Parietal lobe (tissue), 2 donors: ENCODE data around the gene MAP3K7.

- RAMPAGE, long total RNA, result no peak
Observed at GRCh38 chr6:88271659-88272053, 105.5 kb upstream of the CNR1 start.

DNA sequence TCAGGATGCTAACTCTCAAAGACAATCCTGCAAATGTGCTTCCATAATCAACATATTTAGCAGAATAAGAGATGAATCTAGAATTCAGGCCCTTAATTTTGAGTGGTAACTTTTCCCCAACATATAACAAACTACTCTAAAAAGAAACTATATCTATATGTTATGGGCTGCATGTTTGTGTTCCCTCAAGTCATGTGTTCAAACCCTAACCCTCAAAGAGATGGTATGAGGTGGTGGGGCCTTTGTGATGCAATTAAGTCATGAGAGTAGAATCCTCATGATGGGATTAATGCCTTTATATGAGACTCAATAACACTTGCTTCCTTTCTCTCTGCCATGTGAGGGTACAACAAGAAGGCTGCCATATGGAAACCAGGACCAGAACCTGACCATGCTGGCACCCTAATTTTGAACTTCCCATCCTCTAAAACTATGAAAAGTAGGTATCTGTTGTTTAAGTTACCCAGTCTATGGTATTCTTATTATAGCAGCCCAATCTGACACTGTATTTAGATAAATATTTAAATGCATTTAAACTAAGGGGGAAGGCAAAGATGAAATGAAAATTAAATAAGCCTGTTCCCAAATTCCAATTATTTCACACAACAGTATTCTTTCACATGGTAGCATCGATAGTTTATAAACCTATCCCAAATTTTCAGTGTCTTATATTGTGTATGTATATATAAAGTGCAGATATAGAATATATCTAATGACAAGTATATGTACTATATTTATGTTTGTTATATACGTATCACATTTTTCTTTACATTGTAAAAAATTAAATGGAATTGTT, 250.3 kb downstream of the RNGTT start:
- RAMPAGE, long total RNA, result no peak

GRCh38 chr6:88864965-88865411, 98.4 kb downstream of the RNGTT start:
- RAMPAGE, long total RNA, result no peak

DNA sequence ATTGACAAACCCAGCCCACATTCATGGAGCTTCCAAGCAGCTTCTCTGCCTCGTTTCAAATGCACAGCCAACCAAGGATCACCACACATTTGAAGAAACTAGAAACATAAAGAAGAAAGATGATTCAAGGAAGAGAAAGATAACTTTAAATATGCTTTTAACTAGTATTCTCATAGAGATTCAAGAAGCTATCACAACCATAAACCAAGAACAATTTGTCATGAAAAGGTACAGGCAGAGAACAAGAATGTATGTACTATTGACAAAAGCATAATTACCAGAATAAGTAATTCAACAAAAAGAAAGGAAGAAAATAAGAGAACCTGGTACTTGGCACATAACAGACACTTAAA, 90.3 kb downstream of the RNGTT start:
- RAMPAGE, long total RNA, result no peak

GRCh38 chr6:89009834-89010386, 46.5 kb upstream of the RNGTT start:
- RAMPAGE, long total RNA, result no peak

- RAMPAGE, long total RNA, result no peak
Observed at GRCh38 chr6:89080027-89080180, 647 bp upstream of the PNRC1 start.

DNA sequence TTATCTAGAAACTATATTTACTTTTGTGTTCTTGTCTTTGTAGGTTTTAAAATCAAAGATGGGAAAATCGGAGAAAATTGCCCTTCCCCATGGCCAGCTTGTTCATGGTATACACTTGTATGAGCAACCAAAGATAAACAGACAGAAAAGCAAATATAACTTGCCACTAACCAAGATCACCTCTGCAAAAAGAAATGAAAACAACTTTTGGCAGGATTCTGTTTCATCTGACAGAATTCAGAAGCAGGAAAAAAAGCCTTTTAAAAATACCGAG, 3.1 kb downstream of the PNRC1 start:
- RAMPAGE, long total RNA, result no peak

DNA sequence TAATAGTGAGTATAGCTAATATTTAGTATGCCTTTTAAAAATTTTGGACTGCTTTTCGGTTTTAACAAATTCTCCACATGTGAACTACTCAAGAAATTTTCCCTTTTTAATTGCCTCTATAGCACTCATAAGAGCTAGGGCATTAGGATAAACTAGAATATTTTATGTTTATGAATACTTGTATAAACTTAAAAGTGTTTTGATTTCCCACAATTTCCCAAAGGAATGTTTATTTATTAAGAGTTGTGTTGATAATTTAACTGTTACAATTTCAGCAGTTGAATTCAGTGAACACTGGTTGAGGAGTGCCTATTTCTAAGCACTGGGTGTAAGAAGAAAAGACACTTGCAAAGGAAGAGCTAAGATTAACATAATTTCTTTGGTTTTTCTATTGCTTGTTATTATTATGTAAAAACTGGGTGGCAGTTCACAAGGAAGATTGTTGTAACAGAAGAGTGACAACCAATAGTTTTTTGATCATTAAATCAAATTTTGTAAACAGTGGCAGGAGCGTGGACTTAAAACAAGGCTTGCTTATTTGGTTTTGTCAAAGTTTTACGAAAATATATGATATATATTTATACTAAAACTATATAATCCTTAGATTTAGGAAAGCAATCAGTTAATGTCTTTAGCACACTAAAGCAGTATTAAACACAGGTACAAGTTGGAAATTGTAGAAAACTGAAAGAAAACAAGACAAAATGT, 18.3 kb downstream of the PM20D2 start:
- RAMPAGE, long total RNA, result no peak

DNA sequence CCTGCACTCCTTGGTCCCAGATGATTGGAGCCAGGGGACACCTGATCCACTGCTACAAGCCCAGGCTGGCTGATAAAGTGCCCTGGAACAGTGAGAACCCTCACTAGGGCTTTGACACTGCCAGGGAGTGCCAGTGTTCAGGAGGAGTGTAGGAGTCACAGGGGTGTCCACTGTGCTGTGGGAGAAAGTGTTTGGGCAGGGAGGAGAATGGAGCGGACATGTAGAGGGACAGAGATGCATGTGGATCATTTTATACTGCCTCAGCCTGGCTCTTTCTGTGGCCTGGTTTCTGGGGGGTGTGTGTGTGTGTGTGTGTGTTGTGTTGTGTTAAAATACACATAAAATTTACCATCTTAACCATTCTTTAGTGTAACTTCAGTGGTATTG, 30.3 kb downstream of the GABRR1 start:
- RAMPAGE, long total RNA, result no peak

GRCh38 chr6:89321651-89322034, 6.5 kb upstream of the GABRR2 start:
- RAMPAGE, long total RNA, result no peak

GRCh38 chr6:89561948-89562474, 76.5 kb downstream of the LYRM2 start:
- RAMPAGE, long total RNA, result no peak

DNA sequence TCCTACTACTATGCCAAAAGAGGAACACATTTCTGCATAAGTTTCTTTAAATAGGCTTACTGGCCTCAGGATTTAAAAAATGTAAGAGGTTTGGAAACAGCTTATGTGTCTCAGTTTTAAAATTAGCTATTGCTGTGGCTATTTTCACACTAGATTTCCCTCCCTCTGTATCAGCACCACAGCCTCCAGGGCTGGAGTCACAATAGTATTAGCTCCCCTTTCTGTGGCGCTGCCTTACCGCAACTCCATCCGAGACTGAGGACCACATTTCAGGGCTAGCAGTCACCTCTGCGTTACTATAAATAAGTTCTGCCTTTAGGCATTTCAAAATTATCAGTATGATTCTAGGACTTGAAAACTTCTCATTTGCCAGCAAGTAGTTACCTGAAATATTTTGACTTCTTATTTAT, 105.7 kb downstream of the GJA10 start:
- RAMPAGE, long total RNA, result no peak

DNA sequence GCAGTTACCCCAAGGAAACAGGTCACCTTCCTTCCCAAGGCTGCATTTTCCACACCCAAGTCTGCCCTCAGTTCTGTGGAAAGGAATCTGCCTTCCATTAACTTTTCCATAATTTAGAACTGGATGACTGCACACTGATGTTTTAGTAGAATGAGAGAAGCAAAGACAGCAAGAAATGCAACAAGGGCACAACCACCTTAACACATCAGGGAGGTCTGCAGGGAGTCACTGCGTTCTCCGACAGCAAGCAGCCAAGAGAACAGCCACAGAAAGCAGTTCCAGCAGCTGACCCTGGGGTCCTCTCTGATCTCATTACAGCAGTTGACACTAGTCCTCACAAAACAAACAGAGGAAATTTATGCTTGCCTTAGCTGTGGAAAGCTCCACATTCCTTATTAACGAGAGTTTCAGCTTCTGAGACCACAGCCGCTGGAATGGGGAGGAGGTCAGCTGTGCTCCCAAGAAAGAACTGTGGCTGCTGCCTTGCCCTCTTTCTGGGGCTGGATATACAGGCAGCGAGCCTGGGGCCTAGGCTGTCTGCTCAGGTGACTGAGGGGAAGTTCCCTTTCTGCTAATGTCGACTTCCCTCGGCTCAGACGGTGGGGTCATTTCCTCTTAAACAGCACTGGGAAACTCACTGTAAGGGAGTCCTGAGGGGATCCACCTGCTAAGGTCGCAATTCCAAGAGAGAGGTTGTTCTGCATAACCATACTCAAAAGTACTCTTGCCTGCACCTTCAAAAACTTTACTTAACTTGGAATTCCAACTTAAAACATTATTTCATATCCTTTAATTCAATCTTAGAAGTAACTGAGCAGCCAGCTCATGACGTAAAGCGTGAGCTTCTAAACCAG, 80.5 kb downstream of the BACH2 start:
- RAMPAGE, long total RNA, result no peak

GRCh38 chr6:90217947-90218858, 78.4 kb downstream of the BACH2 start:
- RAMPAGE, long total RNA, result no peak

DNA sequence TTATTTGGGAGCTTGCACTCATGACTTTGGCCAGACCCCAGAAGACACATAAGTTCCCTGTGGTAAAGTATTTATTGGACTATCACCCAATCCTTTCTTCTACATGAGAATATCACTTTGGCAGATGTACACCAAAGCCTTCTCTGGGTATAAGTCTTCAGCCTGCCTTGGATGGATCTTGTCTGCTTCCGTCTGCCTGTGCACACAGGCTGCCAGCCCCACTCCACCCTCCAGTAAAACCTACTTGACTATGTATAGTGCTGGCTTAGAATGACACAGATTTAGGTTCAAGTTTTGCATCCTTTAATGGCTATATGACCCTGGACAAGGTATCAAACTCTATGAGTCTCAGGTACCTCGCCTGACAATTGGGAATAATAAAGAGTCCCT, 63.4 kb downstream of the BACH2 start:
- RAMPAGE, long total RNA, result no peak

DNA sequence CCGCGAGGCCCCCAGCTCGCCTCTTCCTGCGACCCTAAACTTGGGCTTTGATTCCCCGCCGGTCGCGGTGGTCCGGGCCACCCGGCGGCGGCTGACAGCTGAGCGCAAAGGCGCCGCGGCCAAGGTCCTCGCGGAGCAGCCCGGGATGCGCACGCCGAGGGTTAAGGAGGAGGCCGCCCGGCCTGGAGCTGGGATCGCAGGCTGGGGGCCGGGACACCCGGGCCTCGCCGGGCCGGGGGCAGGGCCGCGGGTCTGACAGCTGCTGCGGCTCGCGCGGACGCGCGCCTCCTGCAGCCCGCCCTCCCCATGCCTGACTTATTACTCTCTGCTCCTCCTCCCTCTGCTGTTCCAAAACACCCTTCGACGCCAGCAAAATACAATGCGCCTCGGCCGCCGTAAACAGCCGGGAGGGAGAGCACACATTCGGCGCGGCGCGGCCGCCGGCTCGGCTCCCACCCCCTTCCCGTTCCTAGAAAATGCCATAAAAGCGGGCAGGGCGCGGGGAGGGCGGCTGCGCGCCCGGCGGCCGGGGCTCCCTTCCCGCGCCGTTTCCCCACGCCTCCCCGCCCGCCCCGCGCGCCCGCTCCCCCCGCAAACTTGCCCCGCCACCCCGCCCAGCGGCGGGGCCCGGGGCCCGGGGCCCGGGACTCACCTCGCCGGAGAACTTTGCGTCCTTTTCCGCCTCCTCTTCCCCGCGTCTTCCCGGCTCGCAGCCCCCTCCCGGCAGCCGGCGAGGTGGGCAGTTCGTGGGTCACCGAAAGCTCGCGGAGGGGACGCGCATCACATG, 622 bp downstream of the BACH2 start:
- RAMPAGE, long total RNA, result no peak

DNA sequence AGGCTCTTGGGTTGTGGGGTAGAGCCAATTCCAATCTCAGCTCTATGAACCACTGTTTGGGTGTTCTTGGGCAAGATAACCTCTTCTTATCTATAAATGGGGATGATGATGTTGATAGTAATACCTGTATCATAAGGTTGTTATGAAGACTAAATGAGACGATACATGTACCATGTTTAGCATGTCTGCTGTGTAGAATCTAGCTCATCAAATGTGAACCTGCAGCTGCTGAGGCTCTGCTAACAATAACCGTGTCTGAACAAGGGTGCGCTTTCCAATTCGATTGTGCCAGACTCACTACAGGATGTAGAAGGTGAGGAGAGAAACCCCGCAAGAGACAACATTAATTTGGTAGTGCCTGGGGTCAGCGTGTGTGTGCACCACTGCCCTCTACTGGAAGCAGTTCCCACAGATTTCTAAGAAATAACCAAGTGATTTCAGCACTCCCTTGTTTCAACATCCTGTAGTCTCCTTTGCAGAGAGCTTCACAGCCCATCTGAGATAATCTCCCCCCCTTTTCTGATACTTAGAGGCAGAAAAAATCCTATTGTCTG, 96.5 kb upstream of the BACH2 start:
- RAMPAGE, long total RNA, result no peak

GRCh38 chr6:90469847-90470273, 117.0 kb downstream of the MAP3K7 start:
- RAMPAGE, long total RNA, result no peak

DNA sequence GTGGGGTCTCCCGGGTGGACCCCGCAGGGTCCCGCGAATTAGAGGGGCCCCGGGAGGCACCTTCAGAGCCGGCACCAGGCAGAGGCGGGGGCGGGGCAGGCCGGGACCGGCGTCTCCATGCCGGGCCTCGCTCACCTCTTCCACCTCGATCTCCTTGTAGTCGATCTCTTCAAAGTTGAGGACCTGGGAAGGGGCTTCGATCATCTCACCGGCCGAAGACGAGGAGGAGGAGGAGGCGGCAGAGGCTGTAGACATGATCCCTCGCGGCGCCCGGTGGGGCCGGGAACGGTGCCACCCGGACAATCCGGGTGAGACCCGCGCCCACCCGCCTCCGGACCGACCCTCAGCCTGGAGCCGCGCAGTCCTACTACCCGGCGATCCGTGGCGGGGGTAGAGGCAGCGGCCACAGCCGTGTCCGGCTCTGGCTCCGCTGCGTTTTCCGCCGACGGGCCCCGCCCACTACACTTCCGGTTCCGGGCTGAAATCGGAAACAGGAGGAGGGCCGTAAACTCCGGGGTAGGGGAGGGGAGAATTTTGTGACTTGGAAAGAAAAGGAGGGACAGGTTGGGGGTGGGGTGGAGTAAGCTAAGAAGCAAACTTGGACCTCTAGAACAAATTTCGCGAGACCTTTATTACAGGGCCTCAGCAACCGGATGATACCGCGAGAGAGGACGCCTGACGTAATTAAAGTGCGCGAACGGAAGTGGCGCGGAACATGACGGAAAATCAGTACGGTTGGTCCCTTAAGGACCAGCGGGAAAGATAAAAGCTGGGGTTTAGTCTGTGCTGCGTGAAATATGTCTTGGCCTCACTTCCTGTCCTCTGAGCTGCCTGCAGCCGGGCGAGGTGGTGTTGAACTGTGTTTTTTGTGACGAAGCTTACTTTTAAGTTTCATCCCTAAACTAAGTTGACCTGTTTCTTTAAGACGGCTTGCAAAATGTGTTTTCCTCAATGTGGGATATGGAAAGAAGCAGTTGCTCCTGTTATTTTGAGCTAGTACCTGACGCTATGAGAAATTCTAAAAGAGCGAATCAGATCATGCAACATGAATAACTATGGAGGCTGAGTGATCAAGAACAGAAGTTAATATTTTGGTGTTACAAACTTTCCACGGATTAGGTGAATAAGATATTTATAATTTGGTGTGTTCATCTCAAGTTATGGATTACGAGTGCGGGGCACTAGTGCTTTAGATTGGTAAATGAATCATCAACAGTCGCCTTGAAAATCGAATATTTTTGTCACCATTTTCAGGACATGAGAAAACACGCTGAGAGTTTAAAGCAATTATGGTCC, at the start of gene MAP3K7:
Gene MAP3K7, minus strand, starts transcription at position 444 of the 1,296 bp plus-strand sequence.
- RAMPAGE, long total RNA, result start-site peak on the minus strand centred at position 427 of the sequence, 41 bp wide, 637 and 37 reads in 2 replicates

DNA sequence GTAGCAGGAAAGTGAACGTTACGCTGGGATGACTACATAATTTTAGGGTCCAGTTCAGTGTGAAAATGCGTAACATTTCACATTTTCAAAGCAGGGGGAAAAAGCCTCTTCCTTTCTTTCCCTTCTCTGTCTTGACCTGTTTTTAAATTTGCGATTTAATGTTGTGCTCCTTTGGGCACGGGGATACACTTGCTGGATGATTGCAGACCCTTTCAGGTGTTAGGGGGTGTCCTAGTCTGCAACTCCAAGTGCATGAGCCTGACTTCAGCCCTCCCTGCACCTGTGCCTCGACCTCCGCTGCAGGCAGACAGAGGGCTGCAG, 249.6 kb upstream of the MAP3K7 start:
- RAMPAGE, long total RNA, result no peak